Natural killer cell (primary cell): Measurements from ENCODE around the genes IFNA4, IFNA5, ELAVL2 and LRRC19.

DNA sequence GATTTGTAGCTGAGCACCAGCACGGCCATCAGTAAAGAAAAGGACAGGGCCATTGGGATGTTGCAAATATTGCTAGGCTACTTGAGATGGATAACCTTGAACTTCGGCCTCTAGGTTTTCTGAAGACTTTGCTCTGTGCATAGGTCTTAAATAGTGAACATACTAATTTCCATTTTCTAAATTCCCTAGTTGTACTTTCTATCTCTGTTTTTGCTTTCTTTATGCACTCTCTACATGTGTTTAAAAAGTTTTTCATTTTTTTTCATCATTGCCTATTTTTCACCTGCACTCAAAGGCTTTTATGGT, at the start of gene IFNA4:
IFNA4 (minus strand) TSS at position 109 of the 306 bp plus-strand sequence.
- PRO-cap: no peak

DNA sequence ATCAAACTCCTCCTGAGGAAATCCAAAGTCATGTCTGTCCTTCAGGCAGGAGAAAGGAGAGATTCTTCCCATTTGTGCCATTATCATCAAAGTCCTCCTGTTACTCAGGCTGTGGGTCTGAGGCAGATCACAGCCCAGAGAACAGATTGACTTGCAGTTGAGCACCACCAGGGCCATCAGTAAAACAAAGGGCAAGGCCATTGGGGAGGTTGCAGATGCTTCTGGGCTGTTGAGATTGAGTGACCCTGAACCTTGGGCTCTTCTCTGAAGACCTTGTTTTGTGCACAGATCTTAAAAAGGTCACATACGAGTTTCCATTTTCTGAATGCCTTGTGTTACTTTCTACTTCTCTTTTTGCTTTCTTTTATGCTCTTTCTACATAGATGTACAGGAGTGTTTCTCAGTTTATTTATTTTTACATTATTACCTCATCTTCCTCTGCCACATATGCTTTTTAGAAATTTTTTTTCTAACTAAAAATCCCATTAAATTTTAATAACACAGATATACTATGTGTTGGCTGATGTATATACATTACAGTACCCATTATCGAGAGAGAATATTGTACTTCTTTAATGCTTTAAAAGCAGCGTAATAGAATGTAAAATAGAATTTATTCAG, at the start of gene IFNA5:
IFNA5 (minus strand) TSS at position 258 of the 621 bp plus-strand sequence.
- PRO-cap: no peak

GRCh38 chr9:21381671-21382081, 3.5 kb downstream of the IFNA2 start:
- PRO-cap: unidirectional peak, minus-strand start at chr9:21381844

DNA sequence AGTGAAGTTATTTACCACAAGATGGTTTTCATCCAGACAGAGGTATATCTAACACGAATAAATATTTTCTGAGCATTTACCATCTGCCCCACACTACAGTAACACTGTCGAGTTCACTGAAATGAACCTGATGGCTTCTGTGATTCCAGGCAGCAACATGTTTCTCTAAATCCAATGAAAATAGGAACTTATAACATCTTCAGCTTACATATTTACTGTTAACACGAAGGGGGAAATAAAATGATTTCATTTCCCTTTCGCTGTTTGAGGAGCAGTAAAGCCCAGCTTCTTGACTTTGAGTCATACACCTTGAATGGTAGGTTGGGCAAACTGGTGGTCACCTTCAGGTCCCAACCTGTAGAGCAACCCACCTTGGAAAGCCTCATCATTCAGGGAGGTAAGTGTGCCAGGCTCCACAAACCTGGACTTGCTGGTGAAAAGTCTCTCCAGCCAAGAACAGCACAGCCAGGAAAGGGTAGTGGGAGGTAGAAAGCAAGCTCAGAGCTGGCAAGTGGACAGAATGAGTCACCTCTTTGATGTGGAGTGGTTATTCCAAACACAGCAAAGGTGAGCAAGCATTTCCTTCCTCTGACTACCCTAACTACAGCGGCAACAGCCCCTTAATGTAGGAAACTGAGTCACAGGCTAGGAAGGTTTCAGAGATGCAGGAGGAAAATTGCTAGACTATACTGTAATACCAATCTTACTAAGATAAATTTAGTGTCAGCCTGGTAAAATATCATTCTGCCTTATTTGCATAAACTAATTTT, 117.7 kb upstream of the MTAP start:
- PRO-cap: no peak

DNA sequence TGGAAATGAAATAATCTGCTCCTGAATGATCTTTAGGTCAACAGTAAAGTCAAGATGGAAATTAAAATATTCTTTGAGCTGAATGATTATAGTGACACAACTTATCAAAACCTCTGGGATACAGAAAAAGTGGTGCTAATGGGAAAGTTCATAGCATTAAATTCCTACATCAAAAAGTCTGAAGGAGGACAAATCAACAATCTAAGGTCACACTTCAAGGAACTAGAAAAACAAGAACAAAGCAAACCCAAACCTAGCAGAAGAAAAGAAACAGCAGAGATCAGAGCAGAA, 41.1 kb downstream of the MTAP start:
- PRO-cap: no peak

DNA sequence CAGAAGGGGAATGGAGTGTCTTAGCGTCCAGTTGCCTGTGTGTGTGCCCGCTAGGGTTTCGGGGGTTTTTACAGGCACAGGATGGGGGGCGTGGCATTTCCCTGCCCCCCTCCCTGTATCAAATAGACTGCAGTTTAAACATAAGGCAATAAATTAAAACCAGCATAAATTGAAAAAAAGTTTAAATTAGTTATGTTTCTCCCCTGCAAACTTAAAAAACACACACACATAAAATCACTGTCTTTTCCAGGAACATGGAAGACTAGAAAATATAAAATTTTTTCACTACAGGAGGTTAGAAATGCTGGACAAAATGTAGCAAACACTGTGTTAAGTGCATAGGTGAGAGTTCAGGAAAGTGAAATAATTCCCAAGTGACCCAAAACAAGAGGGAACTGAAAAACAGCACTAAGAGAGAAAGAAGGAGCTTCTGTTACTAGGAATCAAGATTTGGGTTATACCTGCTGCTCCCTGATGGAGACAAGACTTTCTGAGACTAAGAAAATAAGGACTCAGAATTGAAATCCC, 69.3 kb downstream of the CDKN2A start:
- PRO-cap: no peak

DNA sequence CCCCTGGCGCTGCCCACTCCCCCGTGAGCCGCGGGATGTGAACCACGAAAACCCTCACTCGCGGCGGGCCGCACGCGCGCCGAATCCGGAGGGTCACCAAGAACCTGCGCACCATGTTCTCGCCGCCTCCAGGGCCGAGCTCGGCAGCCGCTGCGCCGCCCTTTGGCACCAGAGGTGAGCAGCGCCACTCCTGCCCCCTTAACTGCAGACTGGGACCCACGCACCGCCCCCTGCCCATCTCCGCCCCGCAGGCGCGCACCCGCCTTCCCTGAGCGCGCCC, 14.9 kb downstream of the CDKN2B start:
- PRO-cap: bidirectional peak, plus-strand start outside the sequence, minus-strand start at position 211 of the sequence

GRCh38 chr9:22103159-22103856, 94.2 kb upstream of the CDKN2B start:
- PRO-cap: no peak

GRCh38 chr9:22112799-22113222, 103.7 kb upstream of the CDKN2B start:
- PRO-cap: no peak

- PRO-cap: no peak
These were observed at the start of gene ELAVL2 for GRCh38 chr9:23826114-23826607. Gene ELAVL2, minus strand, starts transcription at chr9:23826240.

GRCh38 chr9:26936253-26936838, 10.7 kb downstream of the PLAA start:
- PRO-cap: no peak

GRCh38 chr9:27005468-27005808, at the start of gene LRRC19:
Gene LRRC19, minus strand, starts transcription at chr9:27005672.
- PRO-cap: no peak

- PRO-cap: no peak
These were observed 298 bp upstream of the LRRC19 start for GRCh38 chr9:27005809-27006131.

GRCh38 chr9:27078662-27079097, 30.3 kb upstream of the TEK start:
- PRO-cap: no peak

- PRO-cap: no peak
These were observed 3.3 kb downstream of the TEK start for GRCh38 chr9:27112170-27112825.

DNA sequence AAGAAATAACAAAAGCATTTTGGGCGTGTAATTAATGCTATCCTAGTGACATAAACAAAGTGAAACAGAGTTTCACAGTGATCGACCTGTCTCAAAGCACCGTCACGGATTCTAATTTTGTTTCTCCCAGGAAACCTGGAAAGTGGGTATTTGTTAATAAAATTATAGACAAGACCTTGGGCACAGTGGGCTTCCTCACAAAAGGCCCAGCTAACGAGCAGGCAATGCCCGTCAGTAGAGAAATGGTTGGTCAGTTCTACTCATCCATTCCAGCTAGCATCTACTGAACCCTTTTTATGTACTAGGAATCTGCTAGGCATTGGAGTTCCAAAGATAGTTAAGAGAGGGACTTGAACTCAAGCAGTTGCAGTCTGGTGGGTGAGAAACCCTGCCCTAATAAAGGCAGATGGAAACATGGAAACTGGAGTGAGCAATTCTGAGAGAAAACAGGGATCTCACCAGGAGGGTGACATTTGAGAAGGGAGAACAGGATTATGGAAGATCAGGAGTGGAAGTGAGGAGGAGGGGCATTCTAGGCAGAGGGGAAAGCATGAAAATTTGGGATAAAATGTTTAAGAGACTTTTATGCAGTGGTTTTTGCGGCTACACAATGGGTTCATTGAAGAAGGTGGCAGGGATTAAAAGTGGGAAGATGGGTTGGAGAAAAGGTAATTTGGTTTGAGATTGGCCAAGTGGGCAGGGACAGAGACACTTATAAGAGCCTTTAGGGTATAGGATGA, 13.0 kb downstream of the TEK start:
- PRO-cap: no peak

DNA sequence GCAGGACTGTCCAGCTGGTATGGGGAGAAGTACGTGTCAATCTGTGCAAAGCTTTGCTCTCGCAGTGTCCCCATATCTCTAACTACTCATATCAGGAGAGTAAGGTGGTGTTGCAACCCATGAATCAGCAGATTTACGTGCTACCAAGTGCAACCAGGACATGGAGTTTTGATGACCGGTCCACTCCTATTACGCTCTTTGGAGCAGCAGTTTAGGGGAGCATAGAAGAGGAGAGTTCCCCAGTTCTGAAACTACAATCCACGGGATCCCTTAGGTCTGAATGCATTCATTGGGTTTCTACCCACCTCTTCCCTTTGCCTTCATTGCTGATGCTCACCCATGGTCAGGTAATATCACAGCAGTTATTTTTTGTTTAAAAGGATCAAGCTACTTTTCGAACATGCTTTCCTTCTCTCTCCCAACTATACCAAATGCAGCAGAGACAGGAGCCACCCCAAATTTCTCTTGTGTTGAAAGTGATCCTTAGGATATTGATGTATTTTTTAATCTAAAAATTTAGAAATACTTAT, 74.9 kb downstream of the TEK start:
- PRO-cap: no peak

DNA sequence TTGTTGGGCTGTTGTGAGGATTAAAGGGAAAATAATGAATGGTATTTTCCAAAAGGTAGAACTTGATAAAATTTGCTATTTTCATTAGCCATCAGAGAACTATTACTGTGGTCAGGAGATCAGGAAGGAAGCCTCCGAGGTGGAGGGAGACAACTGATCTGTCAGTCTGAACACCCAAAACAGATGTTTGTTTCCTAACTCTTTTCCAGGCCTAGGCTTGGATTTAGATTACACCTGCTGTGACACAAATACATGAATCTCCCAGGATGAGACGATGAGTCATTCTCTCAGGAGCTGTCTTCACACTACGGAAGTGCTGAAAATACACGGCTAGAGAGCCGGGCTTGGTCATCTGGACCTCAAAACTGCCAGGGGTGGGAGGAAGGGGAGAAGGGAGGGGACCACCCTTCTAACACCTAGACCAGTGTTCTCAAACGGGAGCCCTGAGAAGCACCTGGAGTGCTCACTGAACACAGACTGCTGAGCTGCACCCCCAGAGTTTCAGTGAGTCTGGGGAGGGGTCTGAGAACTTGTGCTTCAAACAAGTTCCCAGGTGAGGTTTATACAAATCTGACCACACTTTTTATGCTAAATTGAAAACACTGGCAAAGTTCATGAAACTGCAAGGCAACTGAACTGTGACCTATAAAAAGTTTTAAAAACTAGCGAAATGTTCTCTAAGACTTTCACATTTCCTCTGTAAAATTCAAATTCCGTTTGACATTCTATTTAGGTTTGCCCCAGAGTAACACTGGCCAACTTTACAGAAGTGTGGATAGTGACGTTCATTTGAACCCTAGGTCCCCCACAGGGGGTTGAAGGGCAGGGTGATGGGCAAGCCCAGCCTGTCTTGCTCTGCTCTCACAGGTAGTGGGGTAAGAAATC, 80.4 kb upstream of the EQTN start:
- PRO-cap: no peak

GRCh38 chr9:27460271-27461230, 63.5 kb upstream of the IFNK start:
- PRO-cap: no peak

- PRO-cap: no peak
These were observed 10.1 kb upstream of the MOB3B start for GRCh38 chr9:27539505-27540394.